ENCODE measurements around the genes TNFSF13, CD68, ALOX15B, ALOXE3 and HES7.

GRCh38 chr17:7558592-7559756 is at the start of gene TNFSF13:
TSS of gene TNFSF13 (plus strand) at chr17:7558750.
- RRBS = 99% methylated on average over 4 of the region's 24 CpGs
CAGE:
- cytosol, long polyA plus RNA = no peak
- long polyA plus RNA = no peak
- nucleus, long polyA plus RNA = no peak

DNA sequence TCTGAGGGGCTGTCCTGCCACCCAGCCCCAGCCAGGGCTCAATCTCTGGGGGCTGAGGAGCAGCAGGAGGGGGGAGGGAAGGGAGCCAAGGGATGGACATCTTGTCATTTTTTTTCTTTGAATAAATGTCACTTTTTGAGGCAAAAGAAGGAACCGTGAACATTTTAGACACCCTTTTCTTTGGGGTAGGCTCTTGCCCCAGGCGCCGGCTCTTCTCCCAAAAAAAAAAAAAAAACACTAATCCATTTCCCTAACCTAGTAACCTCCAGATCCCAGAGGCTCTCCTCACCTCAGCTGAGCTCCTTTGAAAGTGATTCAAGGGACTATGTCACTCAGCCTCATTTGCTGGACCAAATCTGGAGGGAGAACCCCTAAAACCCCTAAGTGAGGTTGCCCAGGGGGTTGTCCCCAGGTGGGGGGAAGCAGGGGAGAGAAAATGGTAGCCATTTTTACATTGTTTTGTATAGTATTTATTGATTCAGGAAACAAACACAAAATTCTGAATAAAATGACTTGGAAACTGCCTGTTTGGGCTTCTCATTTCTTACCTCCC is 880 bp upstream of the CD68 start:
- RRBS = no CpG with 5 or more reads among the region's 3 CpGs
CAGE:
- cytosol, long polyA plus RNA = no peak
- long polyA plus RNA = no peak
- nucleus, long polyA plus RNA = no peak

- RRBS = no CpG with 5 or more reads among the region's 7 CpGs
CAGE:
- cytosol, long polyA plus RNA = no peak
- long polyA plus RNA = no peak
- nucleus, long polyA plus RNA = no peak
Observed at GRCh38 chr17:7579035-7579782, at the start of gene CD68. TSS of gene CD68 (plus strand) at chr17:7579638.

GRCh38 chr17:7627925-7628287 is 285 bp upstream of the SAT2 start:
- RRBS = no CpG with 5 or more reads among the region's 11 CpGs
CAGE:
- cytosol, long polyA plus RNA = no peak
- long polyA plus RNA = no peak
- nucleus, long polyA plus RNA = no peak

DNA sequence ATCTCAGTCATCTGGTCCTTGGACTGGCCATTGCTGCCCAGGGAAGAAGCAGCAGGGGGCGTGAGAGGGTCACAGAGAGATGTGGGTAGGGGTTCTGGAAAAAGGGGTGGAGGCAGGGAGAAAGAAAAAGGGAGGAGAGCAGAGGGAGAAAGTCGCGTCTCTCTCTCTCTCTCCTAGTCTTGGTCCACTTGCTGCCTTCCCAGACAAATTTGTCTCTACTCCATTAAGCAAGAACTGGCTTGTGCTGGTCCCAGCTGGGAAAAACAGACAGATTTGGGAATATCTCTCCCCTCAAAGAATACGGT is 4.5 kb downstream of the SHBG start:
- RRBS = no CpG with 5 or more reads among the region's 4 CpGs
CAGE:
- cytosol, long polyA plus RNA = no peak
- long polyA plus RNA = no peak
- nucleus, long polyA plus RNA = no peak

DNA sequence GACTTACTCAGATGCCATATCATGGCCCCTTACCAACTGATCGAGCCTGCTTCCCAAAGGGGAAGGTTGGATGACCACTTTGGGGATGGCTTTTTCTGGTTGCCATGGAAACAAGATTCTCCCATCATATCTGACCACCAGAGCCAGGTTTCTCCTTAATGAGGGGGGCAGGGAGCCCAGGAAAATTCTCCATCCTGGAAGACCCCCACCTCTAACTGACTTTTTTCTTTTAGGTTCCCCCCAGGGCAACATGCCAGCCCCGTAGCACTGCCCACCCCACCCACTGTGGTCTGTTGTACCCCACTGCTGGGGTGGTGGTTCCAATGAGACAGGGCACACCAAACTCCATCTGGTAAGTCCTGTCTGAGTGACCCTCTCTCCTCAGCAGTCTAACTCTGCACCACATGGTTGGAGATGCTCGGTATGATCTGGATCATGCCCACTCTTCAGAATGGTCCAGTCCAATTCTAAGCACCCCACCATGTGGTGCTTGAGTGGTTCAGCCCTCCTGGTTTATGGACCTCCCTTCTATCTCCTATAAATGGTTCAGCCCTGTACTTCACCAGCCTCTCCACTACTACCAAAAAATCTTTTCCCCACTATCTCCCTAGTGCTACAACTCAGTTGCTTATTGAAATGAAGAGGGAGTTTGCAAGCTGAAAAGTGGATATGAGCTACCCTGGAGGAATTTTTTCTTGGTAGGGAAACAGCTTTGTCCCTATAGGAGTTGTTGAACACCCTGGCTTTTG is 5.8 kb downstream of the KDM6B start:
- RRBS = no CpG with 5 or more reads among the region's 3 CpGs
CAGE:
- cytosol, long polyA plus RNA = no peak
- long polyA plus RNA = no peak
- nucleus, long polyA plus RNA = no peak

GRCh38 chr17:7850687-7851033 is 4.2 kb upstream of the TMEM88 start:
- RRBS = no CpG with 5 or more reads among the region's 6 CpGs
CAGE:
- cytosol, long polyA plus RNA = no peak
- long polyA plus RNA = no peak
- nucleus, long polyA plus RNA = no peak

GRCh38 chr17:7858156-7858358 is 254 bp downstream of the CYB5D1 start:
- RRBS = 2% methylated on average over 6 of the region's 17 CpGs
CAGE:
- cytosol, long polyA plus RNA = no peak
- long polyA plus RNA = no peak
- nucleus, long polyA plus RNA = no peak

DNA sequence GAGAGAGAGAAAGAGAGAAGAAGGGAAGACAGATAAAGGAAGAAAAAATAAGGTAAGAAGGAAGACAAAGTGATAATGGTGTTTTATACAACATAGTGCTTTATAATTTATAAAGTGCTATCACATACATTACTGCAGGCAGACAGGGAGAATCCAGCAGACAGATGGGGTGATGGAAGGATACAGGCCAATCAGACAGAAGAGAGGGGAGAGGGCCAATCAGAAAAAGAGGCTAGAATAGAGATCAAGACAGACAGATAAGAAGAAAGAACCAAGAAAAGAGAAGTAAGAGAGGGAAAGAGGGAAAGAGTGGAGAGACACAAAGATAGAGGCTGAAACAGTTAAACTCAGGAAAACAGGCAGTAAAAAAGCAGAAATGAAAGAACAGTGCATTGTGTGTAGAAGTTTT is 8.6 kb upstream of the CHD3 start:
CAGE:
- cytosol, long polyA plus RNA = no peak
- long polyA plus RNA = no peak
- nucleus, long polyA plus RNA = no peak

GRCh38 chr17:7883648-7884283 is 4.8 kb upstream of the CHD3 start:
- RRBS = no CpG with 5 or more reads among the region's 2 CpGs
CAGE:
- cytosol, long polyA plus RNA = no peak
- long polyA plus RNA = no peak
- nucleus, long polyA plus RNA = no peak

- RRBS = no CpG with 5 or more reads among the region's 1 CpG
CAGE:
- cytosol, long polyA plus RNA = no peak
- long polyA plus RNA = no peak
- nucleus, long polyA plus RNA = no peak
Observed at GRCh38 chr17:7916914-7917345, 841 bp upstream of the RNF227 start.

GRCh38 chr17:8016663-8016998 is 14.2 kb downstream of the GUCY2D start:
- RRBS = no CpG with 5 or more reads among the region's 8 CpGs
CAGE:
- cytosol, long polyA plus RNA = no peak
- long polyA plus RNA = no peak
- nucleus, long polyA plus RNA = no peak

- RRBS = 64% methylated on average over 3 of the region's 19 CpGs
CAGE:
- cytosol, long polyA plus RNA = no peak
- long polyA plus RNA = no peak
- nucleus, long polyA plus RNA = no peak
Observed at GRCh38 chr17:8038724-8039240, at the start of gene ALOX15B. TSS of gene ALOX15B (plus strand) at chr17:8039059.

GRCh38 chr17:8105945-8106603 is 12.2 kb downstream of the ALOXE3 start:
- RRBS = no CpG with 5 or more reads among the region's 7 CpGs
CAGE:
- cytosol, long polyA plus RNA = no peak
- long polyA plus RNA = no peak
- nucleus, long polyA plus RNA = no peak

DNA sequence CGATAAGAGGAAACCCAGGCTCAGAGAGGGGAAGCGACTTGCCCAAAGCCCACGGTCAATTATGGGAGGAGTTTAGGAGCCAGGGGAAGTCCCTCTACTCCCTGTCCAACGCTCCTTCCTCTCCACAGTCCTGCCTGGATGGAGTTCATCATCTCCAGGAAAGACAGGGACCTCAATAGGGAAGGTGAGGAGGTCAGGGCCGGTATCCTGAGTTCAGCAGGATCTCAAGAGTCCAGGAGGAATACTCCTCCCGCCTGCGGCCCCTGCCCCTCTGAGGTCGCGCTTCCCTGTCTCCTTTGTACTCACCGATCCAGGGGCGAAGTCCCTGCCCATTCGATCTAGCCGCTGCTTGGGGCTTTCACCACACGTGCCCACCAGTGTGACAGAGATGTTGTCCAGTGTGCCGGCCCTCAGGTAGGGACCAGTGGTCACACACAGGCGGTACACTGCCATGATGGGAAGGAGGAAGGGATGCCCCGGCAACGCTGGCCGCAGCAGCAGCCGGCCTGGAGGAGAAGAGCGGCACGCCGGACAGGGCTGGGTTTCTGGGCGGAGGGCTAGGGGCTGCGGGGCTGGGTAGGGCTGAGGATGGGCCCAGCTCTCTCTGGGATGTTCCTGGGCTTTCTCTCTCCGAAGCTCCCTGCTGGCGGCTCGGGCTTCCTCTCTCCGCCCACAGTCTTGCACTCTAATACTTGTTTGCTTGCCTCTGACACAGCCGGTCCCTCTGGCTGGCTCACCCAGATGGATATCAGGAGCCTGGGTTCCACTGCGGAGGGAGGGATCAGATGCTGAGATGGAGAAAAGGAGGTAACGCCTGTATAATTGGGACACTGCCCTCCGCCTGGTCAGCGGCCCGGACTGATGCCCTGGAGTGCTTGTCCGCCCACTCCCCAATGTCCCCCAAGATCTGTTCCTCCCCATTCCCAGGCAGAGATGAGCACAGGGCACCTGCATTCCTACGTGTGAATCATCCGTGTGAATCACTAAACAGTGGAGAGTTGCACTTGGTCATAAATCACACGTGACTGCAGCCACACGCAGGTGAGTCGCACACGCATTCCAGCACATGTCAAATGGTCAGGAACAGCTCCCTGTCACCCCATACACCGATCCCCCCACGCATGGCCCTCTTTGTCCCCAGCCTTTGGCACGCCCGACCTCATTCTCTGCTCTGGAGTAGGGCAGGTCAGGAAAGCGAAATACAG is at the start of gene ALOXE3:
ALOXE3 (minus strand) TSS at position 977 of the 1,205 bp plus-strand sequence.
- RRBS = 8% methylated on average over 2 of the region's 47 CpGs
CAGE:
- cytosol, long polyA plus RNA = no peak
- long polyA plus RNA = no peak
- nucleus, long polyA plus RNA = no peak

- RRBS = 2% methylated on average over 6 of the region's 44 CpGs
CAGE:
- cytosol, long polyA plus RNA = no peak
- long polyA plus RNA = no peak
- nucleus, long polyA plus RNA = no peak
Observed at GRCh38 chr17:8123921-8125073, at the start of gene HES7. TSS of gene HES7 (minus strand) at chr17:8124106.

DNA sequence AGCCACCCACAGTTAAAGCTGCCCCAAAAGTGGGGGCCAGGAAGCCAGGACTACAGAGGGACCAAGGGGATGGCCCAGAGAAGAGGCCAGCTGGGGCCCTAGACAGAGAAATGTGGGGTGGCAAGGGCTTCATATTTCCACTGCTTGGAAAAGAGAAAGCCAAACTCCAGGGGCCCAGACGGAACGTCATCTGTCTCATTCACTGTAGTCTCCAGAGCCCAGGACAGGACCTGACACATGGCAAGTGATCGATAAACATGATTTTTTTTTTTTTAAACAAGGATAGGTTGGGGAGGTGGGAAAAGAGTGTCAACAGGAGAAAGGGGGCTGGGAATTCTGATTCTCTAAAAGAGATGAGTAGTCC is 955 bp upstream of the PER1 start:
- RRBS = no CpG with 5 or more reads among the region's 3 CpGs
CAGE:
- cytosol, long polyA plus RNA = no peak
- long polyA plus RNA = no peak
- nucleus, long polyA plus RNA = no peak

GRCh38 chr17:8209771-8210437 is 471 bp downstream of the AURKB start:
- RRBS = no CpG with 5 or more reads among the region's 24 CpGs
CAGE:
- cytosol, long polyA plus RNA = no peak
- long polyA plus RNA = no peak
- nucleus, long polyA plus RNA = no peak

GRCh38 chr17:8220115-8220440 is 9.7 kb upstream of the AURKB start:
- RRBS = no CpG with 5 or more reads among the region's 9 CpGs
CAGE:
- cytosol, long polyA plus RNA = no peak
- long polyA plus RNA = no peak
- nucleus, long polyA plus RNA = no peak

- RRBS = 47% methylated on average over 3 of the region's 16 CpGs
CAGE:
- cytosol, long polyA plus RNA = no peak
- long polyA plus RNA = no peak
- nucleus, long polyA plus RNA = no peak
Observed at GRCh38 chr17:8312189-8312735, 2.2 kb downstream of the ARHGEF15 start.